ENCODE measurements around the genes ABT1, H2AC13, H2BC14 and H4C12.

- RRBS, result no CpG with 5 or more reads among the region's 6 CpGs
Observed at GRCh38 chr6:26363956-26364770, 835 bp upstream of the BTN3A2 start.

- RRBS, result no CpG with 5 or more reads among the region's 12 CpGs
Observed at GRCh38 chr6:26372584-26373334, 7.8 kb downstream of the BTN3A2 start.

DNA sequence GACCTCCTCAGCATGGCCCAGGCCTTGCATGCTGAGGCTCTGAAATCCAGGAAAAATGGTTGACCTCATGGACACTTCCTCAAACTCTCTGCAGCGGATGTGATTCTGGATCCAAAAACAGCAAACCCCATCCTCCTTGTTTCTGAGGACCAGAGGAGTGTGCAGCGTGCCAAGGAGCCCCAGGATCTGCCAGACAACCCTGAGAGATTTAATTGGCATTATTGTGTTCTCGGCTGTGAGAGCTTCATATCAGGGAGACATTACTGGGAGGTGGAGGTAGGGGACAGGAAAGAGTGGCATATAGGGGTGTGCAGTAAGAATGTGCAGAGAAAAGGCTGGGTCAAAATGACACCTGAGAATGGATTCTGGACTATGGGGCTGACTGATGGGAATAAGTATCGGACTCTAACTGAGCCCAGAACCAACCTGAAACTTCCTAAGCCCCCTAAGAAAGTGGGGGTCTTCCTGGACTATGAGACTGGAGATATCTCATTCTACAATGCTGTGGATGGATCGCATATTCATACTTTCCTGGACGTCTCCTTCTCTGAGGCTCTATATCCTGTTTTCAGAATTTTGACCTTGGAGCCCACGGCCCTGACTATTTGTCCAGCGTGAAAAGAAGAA lies 11.1 kb downstream of the BTN3A1 start:
- RRBS, result no CpG with 5 or more reads among the region's 8 CpGs

DNA sequence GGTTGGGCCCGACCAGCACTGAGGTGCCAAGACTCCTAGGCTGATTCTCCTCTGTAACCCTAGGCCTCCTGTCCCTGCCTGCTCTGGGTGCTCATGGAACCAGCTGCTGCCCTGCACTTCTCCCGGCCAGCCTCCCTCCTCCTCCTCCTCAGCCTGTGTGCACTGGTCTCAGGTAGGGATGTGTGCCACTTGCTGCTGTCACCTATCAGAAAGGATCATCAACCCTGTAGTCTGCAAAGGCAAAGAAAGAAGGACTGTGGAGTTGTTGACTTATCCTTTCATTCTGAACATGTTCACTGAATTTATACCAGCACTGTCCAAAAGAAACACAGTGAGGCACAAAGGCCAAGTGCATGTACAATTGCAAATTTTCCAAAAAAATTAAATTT lies 18.3 kb upstream of the BTN3A3 start:
- RRBS, result no CpG with 5 or more reads among the region's 2 CpGs

DNA sequence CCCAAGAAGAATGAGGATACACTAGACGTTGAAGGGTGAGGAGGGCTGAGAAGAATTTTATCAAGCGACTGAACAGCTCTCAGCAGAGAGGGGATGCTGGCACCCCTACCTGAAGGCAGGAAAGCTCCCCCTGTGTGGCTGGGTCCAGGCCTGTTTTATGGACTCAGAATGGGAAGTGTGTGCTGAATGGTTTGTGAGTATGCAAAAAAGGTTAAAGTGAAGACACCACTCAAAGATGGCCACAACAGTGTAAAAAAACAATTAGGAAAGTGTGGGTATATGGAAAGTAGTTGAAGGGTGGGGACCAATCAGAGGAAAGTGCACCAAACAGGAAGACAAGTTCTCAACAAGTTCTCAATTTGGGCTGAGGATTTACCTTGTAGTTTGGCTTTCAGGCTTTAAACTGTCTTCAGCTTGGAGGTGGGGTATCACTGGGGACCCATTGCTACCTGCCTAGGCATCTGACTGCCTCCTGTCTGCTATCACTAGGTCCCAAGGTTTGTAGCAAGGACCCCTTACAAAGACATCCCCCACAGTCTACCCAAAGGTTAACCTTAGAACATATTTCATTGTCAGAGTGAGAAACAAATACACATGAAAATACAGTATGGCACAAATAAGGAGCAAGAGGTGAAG lies 15.1 kb downstream of the BTN2A1 start:
- RRBS, result no CpG with 5 or more reads among the region's 2 CpGs

GRCh38 chr6:26474491-26474869 lies 16.7 kb downstream of the BTN2A1 start:
- RRBS, result no CpG with 5 or more reads among the region's 1 CpG

- RRBS, result 5% methylated on average over 3 of the region's 62 CpGs
Observed at GRCh38 chr6:26596459-26597642, at the start of gene ABT1. Gene ABT1 (plus strand): TSS chr6:26596953.

GRCh38 chr6:26598582-26598952 lies 1.8 kb downstream of the ABT1 start:
- RRBS, result no CpG with 5 or more reads among the region's 5 CpGs

- RRBS, result no CpG with 5 or more reads among the region's 9 CpGs
Observed at GRCh38 chr6:26744895-26745492, 85.4 kb upstream of the ZNF322 start.

GRCh38 chr6:27209511-27209987 lies 38.0 kb upstream of the PRSS16 start:
- RRBS, result no CpG with 5 or more reads among the region's 9 CpGs

DNA sequence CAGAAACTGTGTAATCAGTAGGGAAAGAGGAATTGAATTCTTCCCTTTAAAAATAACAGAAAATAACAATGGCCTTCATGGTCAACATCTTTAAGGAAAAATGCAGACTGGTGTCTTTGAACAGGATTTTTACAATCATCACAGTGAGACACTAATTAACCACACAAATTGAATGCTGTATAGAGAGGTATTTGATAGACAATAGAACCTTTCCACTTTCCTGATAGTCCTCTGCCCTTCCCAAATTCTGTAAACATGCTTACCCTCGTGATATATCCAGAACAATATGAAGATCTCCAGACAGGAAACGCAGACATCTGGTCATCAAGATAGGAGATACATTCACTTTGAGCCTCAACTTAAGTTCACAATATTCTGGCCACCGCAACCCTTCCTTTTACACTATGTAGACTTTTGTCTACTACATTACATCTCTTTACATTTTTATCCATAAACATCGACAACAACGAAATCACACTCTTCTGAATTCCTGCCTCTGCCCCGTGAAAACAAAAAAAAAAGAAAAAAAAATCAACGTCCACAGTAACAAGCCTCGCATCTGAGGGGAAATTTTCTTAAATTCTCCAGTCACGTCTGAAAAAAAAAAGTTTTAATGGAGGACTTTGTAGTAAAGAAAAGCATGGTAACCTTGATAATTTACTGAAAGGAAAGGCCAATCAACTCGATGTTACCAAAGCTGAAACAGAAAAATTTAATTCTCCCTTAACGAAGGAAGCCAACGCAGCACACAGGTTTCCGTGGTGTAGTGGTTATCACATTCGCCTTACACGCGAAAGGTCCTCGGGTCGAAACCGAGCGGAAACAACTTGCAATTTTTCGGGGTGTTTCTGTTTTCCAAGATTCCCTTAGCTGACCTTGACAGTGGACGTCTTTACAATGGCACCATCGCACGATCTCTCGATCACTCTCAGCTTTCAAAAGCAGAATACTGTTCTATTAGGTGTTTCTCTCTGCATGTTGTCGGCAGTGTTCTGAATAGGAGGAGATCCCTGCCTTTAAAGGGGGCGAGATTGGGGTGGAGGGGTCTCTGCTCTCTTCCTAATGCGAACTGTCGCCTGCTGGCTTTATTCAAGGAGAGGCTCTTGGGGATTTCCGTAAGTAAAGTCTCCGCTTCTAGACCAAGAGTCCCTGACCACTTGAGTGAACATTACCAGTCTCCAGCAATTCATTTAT lies 21.8 kb downstream of the POM121L2 start:
- RRBS, result no CpG with 5 or more reads among the region's 31 CpGs

DNA sequence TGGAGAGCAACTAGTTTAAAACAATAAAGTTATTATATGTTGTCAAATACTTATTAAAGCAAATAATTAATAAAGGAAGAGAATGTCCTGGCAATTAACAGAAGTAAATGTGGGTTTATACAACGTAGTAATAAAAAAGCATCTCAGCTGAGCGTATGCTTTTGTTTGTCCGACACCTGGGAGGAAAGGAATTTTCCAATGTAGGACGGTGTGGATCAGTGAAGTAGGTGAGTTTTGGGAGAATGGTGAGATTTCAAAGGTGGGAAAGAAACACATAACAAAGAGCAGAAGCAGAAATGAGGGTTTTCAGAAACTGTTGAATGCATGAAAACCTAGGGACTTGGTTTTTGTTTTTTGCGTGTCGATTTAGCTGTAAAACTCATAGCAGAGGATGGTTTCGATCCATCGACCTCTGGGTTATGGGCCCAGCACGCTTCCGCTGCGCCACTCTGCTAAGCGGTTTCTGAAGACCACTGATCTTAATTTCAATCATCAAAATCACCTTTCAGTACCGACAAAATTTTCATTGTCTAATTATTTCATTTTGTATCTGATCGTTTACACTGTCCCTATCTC lies 20.6 kb upstream of the POM121L2 start:
- RRBS, result no CpG with 5 or more reads among the region's 14 CpGs

DNA sequence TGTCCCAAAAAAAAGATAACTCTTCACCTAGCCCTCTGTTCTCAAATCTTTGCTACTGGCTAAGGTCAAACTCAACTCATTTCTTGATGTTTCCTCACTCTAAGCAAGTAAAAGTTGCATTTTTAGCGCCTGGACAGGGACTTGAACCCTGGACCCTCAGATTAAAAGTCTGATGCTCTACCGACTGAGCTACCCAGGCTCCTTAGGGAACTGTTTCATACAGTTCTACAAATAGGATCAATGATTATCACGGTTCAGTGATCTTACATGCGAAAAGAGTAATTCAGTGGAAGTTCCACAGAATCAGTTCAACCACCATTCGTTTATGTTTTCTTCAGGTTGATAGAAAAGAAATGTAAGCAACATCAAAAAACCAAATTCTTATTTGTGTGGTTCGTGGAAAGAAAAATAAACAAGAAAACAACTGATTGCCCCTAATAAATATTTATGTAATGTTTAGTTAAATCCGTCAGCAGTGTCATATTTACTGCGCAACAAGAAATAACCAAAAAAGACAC lies 22.9 kb upstream of the POM121L2 start:
- RRBS, result no CpG with 5 or more reads among the region's 8 CpGs

DNA sequence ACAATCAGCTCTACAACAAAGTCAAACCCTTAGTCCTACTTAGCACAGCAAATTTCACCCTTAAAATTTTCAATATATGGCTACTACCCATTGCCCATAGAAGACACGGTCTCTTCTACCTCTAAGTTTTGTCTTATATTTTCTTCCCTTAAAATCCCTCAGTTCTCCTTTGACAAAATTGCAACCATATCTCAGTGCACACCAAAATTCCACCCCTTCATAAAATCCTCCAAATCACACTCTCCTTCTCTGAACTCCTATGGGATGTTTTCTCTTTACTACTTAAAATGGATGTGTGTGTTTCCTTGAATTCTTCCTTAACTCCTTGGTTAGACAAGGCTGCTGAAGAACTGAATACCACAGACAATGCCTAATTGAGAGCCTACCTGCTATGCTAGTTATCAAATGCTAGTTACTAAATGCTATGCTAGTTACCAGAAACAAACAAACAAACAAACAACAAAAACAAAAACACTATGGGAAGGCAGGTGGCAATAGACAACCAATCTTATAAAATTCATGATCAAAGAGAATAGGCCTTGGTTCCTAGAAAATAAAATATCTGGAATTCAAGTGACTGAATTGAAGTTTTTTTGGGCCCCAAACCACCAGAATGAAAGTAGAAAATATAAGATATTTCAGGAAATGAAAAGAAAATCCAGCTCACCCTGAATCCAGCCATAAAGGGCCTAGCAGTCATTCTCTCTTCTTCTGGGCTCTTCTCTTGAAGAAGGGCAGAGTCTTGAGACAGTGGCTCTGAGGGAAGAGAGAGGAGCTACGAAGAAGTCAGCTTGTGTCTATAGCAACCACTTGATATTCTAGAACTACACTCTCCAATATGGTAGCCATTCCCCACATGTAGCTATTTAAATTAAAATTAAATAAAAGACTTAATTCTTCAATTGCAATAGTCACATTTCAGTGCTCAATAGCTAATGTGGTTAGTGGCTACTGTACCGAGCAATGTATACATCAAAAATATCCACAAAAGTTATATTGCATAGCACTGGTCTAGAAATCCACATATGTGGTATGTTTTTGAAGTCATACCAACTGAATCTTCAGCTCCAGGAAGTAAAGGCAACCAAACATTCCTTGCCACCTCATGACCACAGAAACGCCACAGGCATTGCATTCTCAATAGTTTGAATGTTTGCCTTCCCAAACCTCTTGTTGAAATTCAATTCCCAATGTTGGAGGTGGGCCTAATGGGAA lies 18.7 kb upstream of the ZNF391 start:
- RRBS, result no CpG with 5 or more reads among the region's 4 CpGs

DNA sequence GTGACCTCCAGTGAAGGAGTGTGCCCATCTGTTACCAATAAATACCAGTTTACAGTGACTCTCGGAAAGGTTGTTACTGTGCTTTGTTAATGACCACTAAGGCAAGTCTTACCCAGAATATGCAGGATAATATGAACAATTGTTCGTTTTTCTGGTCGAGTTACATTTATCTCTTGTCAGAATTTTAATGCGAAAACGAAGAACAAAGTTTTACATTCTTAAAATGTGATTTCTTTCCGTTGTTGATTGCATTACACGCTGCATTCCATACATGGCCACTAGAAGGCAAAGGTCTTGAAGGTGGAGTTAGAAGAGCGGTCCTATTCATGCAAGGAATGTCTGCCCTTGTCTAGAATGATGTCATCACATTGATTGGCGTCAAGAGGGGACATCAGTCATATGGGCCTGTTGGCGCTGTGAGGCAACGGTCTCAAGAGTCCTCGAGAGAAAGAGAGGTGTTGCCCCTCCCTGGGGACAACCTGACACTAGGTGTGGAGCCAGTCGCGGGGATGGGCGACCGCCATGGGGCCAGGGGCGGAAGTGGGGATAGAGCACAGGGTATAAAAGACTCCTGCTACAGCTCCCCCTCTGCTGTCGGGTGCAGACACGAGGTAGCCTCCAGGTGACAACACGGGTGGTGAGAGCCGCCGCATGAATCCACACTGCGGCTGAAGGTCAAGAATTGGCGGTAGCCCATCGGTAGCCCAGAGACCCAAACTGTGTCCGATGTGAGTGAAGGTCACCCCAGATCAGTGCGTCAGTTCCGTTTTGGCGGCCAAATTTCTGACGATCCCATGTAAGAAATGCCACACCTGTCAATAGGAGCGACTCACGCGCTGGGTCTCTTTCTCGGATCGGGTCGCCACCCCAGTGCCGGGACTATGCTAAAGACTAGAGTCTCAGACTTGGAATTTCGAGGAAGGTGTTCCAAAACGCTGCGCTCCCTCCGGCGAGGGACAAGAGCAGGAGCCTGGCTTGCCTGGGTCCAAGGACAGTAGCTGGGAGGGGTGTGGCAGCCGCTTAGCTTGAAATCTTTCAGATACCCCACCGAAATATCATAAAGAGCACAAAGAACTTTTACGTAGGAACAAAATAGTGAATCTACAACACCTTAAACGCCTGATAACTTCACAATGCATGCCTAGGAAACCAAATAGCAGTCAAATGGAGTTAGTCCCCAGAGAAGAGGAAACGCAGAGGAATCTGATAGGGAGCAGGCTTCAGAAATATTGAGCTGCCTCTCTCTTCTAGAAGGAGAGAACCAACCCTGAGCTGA lies 93.2 kb upstream of the ZNF184 start:
- RRBS, result 7% methylated on average over 5 of the region's 47 CpGs

- RRBS, result no CpG with 5 or more reads among the region's 9 CpGs
Observed at GRCh38 chr6:27726600-27726979, 81.1 kb downstream of the H2BC13 start.

- RRBS, result no CpG with 5 or more reads among the region's 19 CpGs
Observed at GRCh38 chr6:27808080-27808351, at the start of gene H2AC13. Gene H2AC13 (plus strand): TSS chr6:27808173.

GRCh38 chr6:27814896-27815818 lies at the start of gene H2BC14:
Gene H2BC14 (plus strand): TSS chr6:27815022.
- RRBS, result 3% methylated on average over 9 of the region's 42 CpGs

DNA sequence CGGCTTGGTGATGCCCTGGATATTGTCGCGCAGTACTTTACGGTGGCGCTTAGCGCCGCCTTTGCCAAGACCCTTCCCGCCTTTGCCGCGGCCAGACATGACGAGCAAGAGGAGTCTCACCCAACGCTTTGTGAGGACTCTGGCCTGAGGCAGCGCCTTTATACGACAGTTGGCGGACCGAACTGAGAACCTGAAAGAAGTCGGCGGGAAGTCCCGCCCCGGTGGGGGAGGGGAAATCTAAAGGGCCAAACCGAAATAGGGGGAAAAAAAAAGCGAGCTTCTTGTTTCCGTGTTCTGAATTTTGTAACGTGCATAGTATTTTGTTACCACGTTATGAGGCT lies at the start of gene H4C12:
Gene H4C12, minus strand, starts transcription at position 132 of the 341 bp plus-strand sequence.
- RRBS, result no CpG with 5 or more reads among the region's 25 CpGs

DNA sequence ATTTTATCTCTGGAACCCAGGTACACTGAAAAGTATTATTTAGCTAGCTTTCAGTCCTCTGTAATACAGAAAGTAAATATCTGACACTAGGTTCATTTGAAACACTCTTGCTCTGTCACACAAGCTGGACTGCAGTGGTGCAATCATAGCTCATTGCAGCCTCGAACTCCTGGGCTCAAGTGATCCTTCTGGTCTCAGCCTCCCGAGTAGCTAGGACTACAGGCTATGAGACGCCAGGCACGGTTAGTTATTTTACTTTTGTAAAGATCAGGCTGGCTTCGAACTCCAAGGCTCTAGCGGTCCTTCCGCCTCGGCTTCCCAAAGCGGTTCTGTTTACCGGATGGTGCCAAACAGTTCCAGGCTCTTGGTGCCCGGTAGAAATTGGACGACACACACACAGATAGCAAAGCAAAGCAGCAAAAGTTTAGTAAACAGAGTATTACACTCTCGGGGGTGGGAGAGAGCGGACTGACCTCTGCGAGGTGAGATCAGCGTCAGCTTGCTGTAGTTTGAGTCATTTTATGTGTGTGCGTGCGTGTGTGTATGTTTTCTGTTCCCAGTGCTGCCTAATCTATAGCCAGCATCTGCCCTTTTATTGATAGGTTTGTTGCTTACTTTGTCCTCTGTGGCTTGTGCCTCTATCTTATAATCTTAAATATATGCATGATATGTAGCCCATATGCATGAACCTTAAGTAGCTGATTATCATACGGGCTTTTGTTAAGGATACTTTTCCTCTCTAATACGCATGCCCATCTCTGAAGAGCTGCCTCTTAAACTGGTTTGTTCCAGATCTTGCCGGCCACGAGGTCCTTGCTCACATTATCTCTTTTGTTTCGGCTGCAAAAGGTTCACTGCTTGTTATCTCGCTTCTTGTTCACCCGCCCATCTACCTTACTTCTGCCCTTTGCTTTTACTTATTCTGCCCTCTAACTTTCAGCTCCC lies 1.2 kb downstream of the H2AC15 start:
- RRBS, result no CpG with 5 or more reads among the region's 25 CpGs